Ileum (tissue), 1 donor: Measurements from ENCODE around the gene NRXN2.

GRCh38 chr11:63767320-63767968 is 1.1 kb downstream of the ZFTA start:
- PRO-cap = unidirectional peak, plus-strand start at chr11:63767644

DNA sequence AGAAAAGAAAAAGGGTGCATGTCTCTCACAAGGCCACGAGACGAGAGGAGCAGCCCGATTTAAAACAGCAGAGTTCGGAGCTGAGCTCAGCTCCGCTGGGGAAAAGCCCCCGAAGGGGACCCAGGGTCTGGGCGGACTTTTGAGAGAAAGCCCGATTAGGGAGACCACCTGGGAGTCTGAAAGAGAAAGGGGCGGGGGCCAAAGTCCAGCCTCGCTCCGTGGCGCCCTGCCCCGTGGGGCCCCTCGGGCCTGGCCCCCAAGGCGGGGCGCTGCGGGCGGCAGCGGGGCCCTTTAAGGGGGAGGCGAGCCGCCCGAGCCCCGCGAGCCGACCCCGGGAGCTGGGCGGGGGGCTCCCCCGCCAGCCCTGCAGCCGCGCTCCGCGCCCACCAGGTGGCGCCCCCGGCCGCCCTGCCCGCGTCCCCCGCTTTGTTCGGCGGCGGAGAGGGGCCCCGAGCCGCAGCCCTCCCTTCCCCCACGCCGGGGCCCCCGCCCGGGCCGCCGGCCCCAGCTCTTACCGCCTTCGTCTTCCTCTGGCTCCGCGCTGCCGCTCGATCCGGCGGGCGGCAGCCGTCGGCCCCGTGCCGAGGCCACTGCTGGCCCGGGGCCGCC is 502 bp downstream of the ZFTA start:
- PRO-cap = no peak

GRCh38 chr11:63870359-63870965 is 31.6 kb downstream of the MARK2 start:
- PRO-cap = no peak

DNA sequence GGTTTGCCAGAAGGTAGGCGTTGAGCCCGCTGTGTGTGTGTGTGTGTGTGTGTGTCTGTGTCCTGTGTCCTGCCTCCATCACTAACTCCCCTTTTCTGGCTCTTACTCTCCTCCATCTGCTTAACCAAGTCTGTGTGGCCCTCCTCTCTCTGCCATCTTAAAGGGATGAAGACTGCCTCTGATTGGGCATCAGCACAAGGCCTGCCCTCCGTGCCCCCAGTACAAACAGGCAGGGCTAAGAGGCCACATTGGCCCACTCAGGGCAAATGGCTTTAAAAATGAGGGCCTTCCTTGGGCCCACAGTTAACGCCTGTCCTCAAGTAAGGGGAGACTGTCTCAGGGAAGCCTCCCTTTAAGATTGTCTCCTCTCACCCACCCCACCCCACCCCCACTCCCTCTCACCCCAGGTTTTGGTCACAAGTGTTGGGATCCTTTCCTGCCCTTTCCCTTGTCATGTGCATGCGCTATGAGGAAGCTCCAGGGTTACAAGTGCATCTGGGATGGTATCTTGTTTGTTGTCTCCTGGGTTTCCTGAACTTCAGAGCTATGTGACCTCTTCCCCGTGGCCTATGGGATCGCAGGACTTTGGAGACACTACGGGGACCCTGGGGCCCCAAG is 10.8 kb downstream of the RCOR2 start:
- PRO-cap = no peak

DNA sequence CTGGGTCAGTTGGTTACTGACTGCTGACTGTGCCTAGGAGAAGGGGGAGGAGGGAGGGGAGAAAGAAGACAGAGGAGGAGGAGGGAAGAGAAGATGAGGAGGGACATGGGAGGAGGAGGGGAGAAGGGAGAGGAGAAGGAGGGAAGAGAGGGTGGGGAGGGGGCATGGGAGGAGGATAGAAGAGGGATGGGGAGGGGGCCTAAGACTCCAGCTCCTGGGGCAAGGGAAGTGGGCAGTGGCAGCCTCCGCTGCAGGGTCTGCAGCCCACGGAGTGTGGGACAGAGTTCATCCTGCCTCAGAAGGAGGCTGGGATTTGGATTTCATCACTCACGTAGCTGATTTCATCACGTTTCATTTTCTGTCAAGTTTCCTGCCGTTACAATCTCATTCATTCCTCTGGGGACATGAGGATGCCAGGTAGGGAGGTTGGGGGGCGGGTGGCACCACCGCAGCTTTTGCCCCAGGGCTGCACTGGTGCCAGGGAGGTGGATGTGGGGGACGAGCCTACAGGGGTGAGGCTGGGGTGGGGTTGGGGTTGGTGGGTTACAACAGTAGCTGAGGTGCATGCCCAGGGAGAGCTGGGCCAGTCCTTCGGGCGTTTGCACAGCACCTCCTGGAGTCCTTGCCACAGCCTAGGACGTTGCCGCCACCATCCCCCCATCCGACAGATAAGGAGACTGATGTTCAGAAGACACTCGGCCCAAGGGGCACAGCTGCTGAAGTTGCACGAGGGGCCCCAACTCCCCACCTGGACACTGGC is 55.4 kb downstream of the FLRT1 start:
- PRO-cap = no peak

GRCh38 chr11:64205536-64206061 is 922 bp upstream of the FERMT3 start:
- PRO-cap = no peak

DNA sequence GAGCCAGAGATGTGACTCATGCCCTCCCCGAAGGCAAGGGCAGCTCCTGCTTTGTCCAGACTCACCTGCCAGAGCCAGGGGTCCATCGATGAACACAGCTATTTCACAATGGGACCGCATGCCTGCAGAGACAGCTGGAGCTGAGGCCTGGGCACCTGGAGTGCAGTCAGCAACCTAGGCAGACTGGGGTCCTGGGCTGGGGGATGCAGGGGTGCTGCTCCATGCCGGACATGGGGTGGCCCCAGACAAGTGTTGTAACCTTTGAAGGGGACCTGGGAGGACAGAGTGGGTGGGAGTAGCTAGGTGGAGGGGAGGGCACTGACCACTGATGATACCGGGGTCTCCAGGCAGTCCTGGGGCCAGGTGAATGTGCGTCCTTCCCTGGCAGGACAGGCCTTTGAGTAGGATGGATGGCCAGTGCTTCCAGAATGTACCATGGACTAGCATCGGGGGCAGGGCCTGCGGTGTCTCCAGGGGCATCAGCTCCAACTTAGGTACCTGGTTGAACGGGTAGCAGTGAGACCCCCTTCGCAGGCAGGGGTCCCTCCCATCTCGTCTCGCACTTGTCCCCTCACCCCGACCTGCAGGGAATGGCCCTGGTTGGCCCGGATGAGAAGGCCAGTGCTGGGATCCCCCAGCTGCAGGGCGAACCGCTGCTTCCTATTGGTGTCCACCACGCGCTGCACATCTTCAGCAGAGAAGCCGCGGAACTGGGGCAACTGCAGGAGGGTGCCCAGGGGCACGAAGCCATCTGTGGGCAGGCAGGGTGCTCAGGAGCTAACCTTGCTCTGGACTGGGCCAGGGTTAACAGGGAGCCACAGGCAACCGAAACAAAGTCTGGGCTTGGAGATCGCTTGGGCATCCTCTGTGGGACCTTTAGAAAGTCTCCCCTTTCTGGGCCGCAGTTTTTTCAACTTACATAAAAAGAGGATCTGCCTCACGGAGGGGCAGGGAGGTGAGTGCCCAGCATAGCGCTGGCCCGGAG is 1.5 kb downstream of the TRPT1 start:
- PRO-cap = no peak

DNA sequence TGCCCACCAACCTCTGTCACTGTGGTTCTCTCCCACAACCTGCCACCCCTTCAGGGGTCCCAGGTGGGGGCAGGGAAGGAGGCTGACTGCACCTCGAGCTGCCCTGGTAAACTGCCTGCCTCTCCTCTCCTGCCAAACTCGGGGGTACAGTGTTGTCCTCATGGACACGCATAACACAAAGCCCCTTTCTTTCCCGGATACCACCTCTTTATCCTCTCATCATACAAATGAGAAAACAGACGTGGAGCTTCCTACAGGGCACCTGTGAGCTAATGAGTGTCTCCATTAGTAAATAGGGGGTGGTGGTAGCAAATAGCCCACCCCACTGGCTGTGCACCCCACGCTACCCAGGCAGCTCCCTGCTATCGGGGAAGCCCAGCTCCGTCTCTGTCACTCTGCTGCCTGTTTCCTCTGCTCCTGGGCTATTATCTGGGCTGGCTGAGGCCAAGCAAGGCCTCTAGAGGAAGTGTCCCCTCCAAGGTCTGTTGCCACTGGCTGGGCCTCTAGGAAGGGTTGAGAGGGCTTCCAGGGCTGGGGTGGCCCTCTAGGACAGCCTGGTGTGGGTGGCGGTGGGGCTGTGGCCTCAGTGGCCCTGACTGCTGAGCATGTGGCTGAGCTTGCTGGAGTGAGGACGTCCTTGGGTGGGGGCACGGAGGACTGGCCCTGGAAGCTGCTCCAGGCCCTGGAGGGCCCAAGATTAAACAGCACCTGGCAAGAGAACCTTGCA is 5.9 kb downstream of the PRDX5 start:
- PRO-cap = no peak

DNA sequence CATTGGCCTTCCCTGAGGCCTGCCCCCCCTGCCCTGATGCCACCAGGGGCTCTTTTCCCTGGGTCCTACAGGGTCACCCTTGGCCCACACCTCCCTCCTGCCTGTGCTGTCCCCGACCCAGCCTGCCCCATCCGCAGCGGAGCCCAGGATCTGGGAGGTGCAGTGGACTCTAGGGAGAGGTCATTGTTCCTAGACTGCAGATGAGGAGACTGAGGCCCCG is 4.8 kb upstream of the RPS6KA4 start:
- PRO-cap = no peak

DNA sequence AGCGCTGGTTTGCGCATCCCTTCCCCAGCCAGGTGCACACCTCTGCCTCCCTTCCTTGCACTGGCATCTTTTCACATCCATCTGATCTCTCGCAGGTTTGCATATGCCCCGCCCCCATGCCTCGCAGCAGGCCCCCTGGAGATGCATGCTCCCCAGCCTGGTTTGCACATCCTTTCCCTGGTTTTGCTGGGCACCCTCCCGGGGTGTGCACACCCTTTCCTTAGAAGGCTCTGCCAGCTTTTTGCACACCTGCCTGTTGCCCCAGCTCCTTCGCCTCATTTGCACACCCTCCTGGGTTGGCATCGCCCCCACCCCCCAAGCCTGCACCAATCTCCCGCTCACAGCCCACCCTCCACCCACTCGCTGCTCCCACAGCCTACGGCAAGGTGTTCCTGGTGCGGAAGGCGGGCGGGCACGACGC is 836 bp downstream of the RPS6KA4 start:
- PRO-cap = no peak

DNA sequence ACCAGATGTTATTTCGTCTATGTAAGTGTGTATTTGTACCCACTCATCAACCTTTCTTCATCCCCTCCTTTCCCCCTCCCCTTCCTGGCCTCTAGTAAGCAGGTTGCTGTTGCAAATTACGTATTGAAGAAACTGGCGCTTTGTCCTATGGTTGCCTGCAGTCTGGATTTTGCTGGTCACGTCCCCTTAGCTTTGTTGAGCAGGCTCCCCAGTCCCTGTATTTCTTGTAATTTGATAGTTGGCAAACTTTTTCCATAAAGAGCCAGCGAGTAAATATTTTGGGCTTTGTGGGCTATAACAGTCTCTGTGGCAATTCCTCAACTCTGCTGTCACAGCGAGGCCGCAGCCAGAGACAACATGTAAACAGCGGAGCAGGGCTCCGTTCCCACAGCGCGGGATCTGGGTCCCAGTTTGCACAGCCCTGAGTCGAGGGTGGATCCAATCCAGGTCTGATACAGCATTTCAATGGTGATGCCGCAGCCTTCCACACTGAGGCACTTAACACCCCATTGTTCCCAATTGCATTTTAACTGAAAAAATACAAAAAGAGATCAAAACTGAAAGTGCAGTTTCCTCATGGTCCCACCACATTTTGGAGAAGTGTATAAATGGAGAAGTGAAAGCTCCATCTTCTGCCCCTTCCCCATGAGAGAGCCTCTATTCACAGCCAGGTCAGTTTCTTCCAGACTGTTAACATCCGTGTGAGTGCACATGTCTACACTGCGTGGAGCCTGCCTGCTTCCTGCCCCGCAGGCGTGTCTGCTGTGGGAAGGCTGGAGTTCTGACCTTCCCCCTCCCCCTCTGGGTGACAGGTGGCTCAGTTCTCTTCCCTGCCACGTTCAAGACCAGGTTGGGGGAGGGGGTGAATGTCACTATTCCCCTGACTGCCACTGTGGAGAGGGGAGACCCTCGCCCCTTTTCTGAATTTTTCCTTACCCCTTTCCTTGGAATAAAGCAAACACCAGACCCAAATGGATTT is 89.1 kb downstream of the RPS6KA4 start:
- PRO-cap = no peak

- PRO-cap = no peak
These were observed 55.4 kb upstream of the SLC22A11 start for GRCh38 chr11:64500138-64500995.

DNA sequence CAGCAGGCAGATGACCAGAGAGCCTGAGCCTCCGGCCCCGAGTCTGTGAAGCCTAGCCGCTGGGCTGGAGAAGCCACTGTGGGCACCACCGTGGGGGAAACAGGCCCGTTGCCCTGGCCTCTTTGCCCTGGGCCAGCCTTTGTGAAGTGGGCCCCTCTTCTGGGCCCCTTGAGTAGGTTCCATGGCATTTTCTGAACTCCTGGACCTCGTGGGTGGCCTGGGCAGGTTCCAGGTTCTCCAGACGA is 278 bp downstream of the SLC22A12 start:
- PRO-cap = no peak

- PRO-cap = no peak
These were observed 28.8 kb downstream of the SLC22A12 start for GRCh38 chr11:64619726-64620275.

GRCh38 chr11:64629533-64630032 is 38.6 kb downstream of the SLC22A12 start:
- PRO-cap = no peak

- PRO-cap = no peak
These were observed at the start of gene NRXN2 for GRCh38 chr11:64723098-64723917. Gene NRXN2, minus strand, starts transcription at chr11:64723197.

DNA sequence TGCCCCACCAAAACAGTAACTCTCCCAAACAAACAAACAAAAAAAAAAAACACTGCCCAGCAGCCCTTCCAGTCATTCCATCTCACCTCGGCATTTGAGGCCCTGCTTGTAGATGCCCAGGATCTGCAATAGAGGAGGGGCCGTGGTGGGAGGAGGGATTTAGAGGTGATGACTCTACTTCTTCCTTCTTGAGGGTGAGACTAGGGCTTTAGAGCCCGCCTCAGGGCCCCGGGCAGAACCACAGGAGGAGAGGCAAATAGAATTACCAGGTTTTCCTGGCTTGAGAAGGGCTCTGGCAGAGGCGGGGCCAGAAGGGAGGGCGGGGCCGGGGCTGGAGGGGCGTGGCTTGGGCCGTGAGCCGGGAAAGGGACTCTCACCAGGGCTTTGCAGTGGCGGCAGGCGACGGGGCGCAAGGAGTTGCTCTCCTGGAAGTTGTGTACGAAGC is 6.7 kb upstream of the NRXN2 start:
- PRO-cap = no peak

DNA sequence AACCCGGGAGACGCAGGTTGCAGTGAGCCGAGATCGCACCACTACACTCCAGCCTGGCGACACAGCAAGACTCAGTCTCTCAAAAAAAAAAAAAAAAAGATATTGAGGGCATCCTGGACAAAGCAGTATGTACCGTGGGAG is 3.6 kb downstream of the SF1 start:
- PRO-cap = no peak

DNA sequence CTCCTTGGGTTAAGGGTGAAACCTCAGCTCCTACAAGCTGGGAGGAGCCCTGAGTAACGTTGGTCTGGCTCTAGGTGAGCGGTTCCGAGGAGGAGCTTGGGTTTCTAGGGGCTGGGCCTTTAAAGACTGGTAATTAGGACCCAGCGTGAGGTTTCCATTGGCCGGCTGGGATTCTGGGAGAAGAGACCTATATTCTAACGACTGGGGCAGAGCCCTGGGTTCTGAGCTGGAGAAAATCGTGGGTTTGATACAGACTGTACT is 856 bp upstream of the MAP4K2 start:
- PRO-cap = no peak

DNA sequence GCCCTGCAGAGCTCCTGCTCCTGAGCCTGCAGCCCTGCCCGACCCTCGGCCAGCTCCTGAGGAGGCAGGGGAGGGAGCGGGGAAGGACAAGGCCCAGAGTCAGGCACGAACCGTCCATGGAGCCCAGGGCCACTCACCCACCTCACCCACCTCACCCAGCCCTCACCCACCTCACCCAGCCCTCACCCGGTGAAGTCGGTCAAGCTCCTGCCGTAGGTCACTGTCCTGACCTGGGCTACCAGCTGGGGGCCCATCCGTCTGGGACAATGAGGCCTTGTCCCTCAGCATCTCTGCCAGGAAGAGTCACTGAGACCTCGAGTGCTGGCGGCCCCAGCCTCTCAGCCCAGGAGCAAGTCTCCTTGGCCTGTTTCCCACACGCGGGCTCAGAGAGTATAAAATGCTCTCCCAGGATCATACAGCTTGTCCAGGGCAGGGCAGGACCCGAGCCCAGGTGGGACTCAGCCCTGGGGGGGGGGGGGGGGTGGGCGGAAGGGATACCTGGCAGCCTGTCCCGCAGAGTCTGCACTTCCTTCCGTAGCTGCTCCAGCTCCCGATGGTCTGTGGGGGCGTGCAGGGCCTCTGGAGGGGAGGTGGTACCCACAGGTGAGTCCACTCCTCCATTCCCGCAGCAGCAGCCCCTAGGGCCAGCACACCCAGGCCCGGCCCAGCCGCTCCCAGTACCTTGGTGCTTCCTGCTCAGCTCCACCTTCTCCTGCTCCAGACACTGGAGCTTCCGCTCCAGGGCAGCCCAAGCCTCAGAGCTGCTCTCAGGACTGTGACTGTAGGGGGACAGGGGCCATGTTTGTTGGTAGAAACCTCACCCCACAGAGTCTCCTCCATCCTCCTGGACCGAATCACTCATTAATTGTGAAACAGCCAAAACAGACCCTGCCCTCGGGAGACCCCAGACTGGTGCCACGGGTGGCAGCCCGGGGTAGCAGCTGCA is 7.9 kb downstream of the CDC42BPG start:
- PRO-cap = no peak